SP-49 (cell line): ENCODE measurements around a stretch of chr10.

- PRO-cap, result no peak
These were observed 27.8 kb upstream of the PDCD4 start for GRCh38 chr10:110843695-110844512.

DNA sequence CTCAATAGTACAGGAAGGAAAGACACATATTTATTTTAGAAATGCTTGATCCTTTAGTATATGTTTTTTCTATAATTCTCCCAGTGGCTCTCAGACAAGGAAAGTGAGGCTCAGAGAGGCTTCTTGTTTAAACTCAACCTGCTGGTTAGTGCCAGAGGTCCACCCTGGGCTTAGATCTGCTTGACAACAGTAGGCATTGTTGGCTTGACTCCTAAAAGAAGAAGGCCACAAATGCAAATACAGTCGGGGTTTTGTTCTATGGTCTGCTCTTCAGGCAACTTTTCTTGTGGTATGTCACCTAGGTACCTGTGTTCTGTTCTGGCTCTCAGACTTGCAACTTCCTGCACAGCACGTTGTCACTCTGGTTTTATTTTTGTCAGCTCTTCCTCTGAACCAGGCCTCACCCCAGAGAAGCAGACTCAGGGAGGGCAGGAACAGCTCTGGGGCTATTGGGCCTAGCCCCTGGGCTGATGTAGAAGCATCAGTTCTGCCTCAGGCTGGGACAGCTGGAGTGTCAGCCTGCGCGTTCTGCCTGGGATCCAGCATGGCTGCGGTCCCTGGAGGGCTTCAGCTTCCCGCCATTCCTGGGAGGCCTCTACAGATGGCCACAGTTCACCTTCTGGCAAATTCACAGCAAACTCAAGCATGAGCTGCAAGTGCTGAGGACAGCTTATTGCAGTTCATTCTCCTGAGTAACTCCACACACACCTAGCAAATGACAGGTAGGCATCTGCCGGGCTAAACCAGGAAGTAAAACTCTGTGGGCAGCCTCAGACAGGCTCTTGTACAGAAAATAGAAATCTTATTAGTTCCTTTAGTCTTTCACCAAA, 11.1 kb upstream of the PDCD4 start:
- PRO-cap, result unidirectional peak, minus-strand start at position 717 of the sequence

- PRO-cap, result no peak
These were observed 9.3 kb upstream of the PDCD4 start for GRCh38 chr10:110862302-110862932.

DNA sequence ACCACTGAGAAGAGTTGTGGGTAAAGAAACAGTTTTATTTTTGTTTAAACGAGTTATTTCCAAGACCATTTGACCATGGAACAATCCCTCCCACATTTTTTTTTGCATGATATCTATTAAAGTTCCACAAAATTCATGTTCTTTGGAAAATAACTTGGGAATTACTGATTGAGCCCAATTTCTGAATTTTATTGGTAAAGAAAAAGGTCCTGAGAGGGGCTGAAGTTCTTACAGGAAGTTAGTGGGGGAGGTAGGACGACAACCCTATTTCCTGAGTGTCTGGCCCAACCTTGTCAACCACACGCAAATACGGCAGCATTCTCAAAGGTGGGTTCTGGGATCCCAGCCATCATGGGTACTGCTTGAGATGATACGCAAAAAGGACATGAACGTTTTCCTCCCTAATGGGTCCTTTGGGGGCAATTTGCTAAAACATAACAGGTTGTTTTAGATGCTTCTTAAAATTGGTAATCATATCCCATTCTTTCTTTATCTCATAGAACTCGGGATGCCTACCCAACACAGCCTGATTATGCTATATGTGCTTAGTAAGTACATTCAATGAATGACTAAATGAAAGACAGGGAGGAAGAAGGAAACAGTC, 2.8 kb upstream of the PDCD4 start:
- PRO-cap, result no peak

DNA sequence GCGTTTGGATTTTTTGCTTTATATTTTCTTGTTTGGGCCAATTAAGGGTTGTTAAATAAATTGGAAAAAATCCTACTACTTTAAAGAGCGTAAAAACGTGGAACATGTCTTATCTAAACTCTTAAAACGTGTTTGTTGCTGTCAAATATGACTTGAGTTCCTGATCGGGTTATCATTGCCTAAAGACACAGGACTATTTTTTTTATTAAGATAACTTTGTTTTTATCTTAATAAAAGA, 1.8 kb downstream of the PDCD4 start:
- PRO-cap, result no peak

- PRO-cap, result no peak
These were observed 2.2 kb downstream of the PDCD4 start for GRCh38 chr10:110873876-110874408.

DNA sequence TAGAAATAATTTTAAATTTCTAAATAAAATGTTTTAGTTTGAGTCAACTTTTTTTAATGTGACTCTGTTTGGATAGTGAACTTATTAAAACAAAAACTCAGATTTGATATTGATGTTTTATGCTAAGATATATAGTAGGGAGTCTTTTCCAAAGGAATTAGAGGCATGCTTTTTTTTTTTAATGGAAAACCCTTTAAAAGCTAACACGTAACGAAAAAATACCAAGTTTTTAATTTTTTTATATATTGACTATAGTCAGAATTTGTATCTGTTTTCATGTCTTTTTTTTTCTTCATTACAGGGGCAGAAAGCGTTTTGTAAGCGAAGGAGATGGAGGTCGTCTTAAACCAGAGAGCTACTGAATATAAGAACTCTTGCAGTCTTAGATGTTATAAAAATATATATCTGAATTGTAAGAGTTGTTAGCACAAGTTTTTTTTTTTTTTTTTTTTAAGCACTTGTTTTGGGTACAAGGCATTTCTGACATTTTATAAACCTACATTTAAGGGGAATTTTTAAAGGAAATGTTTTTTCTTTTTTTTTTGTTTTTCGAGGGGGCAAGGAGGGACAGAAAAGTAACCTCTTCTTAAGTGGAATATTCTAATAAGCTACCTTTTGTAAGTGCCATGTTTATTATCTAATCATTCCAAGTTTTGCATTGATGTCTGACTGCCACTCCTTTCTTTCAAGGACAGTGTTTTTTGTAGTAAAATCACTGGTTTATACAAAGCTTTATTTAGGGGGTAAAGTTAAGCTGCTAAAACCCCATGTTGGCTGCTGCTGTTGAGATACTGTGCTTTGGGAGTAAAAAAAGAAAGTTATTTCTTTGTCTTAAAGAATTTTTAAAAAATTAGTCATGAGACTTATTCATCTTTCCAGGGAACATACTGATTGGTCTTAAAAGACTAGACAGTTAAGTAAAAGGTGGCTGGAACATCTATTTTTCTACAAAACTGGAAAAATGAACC, 21.0 kb downstream of the BBIP1 start:
- PRO-cap, result no peak

- PRO-cap, result no peak
These were observed 15.7 kb downstream of the BBIP1 start for GRCh38 chr10:110903127-110903862.

GRCh38 chr10:110972616-110972970, 53.2 kb downstream of the SHOC2 start:
- PRO-cap, result no peak

GRCh38 chr10:111183399-111183772, 106.6 kb downstream of the ADRA2A start:
- PRO-cap, result no peak

- PRO-cap, result no peak
These were observed 100.3 kb downstream of the GPAM start for GRCh38 chr10:112083203-112083699.

GRCh38 chr10:112182609-112183228, 846 bp downstream of the GPAM start:
- PRO-cap, result no peak

GRCh38 chr10:112215194-112216128, 31.9 kb upstream of the GPAM start:
- PRO-cap, result no peak

GRCh38 chr10:112364914-112365563, 8.9 kb upstream of the ACSL5 start:
- PRO-cap, result no peak

- PRO-cap, result no peak
These were observed 157.3 kb upstream of the TCF7L2 start for GRCh38 chr10:112792648-112793154.

DNA sequence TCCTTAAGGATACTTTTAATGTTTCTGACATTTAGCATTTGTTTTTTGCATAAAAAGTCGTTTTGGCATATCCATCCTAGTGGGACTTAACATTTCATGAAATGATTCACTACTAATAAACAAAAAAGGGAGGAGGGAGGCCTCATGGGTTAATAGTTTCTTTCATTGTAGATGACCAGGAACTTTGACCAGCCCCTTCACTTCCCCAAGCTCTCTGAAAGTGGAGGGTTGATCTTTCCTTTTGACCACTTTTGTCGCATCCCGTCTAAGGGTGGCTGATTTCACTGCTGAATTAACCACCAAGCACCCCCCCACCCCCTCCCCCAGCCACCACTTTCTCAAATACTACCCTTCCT, 626 bp upstream of the TCF7L2 start:
- PRO-cap, result no peak

- PRO-cap, result no peak
These were observed 110.4 kb downstream of the TCF7L2 start for GRCh38 chr10:113059998-113061251.

GRCh38 chr10:113089000-113090050, 139.3 kb downstream of the TCF7L2 start:
- PRO-cap, result no peak

GRCh38 chr10:113096360-113096925, 146.4 kb downstream of the TCF7L2 start:
- PRO-cap, result no peak

- PRO-cap, result no peak
These were observed 173.0 kb downstream of the TCF7L2 start for GRCh38 chr10:113122814-113123636.